Right common carotid artery plus branches (tissue), 1 donor: ENCODE data around the genes ZNF3, MCM7, GPC2 and PVRIG.

- PRO-cap: no peak
These were observed 9.2 kb upstream of the ZSCAN21 start for GRCh38 chr7:100040269-100040867.

DNA sequence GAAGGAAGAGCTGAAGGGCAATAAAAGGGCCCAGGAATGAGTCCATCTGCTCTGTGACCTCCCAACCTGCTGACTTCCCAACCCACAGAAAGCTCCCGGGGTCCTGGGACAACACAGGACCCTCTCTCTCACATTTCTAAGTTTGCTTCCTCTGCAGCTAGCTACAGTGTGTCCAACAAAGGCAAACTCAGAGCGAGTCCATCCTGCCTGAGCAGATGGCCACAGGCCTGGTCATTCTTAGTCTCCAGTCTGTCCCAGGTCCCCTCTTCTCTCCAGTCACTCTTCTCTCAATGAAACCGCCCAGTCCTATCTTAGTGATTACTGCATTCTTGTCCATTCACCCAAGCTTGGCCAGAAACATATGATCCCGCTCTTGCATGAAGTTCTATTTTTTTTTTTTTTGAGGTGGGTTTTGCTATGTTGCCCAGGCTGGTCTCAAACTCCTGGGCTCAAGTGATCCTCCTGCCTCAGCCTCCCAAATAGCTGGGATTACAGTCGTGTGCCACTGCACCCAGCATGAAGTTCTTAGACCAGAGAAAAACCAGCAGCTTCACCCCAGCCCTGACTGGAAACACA lies 5.8 kb downstream of the ZNF3 start:
- PRO-cap: no peak

DNA sequence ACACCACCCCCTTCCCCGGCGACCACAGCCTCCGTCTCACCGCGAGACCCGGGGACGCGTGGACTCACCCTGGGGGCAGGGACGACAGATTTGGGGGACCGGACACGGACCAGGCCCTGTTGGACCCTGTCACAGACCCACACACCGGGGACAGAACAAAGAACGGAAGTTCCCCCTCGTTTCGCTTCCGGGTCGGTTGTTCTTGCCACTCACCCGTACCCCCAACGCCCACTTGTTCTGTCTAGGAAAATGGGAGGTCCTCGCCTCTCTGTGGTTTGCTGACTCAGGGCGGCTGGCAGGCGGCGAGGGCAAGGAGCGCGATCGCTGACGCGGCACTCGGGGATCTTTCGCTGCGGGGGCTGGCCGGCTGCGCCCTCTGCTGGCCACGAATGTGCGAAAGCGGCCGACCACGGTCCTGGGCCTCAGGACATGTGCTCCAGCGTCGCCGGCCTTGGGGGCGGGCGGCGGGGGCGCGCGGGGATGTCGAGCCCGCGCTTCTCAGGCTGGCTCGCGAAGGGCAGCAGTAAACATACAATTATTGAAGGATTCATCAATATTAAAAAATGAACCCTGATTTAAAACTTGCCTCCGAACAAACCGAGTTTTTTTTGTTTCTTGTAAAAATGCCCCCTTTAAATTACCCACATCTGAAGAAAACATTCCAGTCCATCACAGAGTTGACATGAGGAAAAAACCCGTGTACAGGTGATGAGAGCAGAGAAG lies at the start of gene ZNF3:
TSS of gene ZNF3 (minus strand) at position 157 of the 723 bp plus-strand sequence.
- PRO-cap: bidirectional peak, plus-strand start at position 396 of the sequence, minus-strand start at position 152 of the sequence

GRCh38 chr7:100088214-100088802 lies 461 bp upstream of the COPS6 start:
- PRO-cap: no peak

DNA sequence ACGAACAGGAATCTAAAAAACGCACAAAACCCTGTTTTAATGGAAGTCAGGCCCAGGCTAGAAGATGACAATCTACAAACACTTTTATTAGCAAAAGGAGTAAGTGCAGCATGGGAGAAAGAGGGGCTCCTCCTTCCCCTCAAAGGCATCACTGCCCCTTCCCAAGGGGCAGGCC lies 3.8 kb downstream of the COPS6 start:
- PRO-cap: no peak

DNA sequence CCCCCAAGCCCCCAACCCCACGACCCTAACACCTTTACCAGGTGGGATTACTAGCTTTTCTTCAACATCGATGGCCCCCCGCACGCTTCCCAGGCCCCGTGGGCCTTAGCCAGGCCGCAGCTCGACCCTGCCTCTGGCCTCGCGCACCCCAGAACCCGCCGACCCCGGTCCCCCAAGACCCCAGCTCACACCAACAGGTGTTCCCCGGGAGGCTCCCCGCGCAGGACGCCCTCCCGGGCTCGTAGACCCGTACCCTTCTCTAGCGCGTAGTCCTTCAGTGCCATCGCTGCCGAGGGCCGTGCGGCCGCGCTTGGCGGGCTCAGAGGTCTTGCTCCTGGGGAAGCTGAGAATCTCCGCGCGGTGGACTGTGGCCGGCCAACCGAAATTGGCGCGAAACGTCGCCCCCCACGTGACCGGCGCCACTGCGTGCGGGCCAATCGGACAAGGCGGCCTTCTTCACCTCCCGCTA lies at the start of gene MCM7:
TSS of gene MCM7 (minus strand) at position 387 of the 469 bp plus-strand sequence.
- PRO-cap: bidirectional peak, plus-strand start outside the sequence, minus-strand start at position 387 of the sequence

- PRO-cap: unidirectional peak, minus-strand start at chr7:100177370
These were observed at the start of gene GPC2 for GRCh38 chr7:100176949-100178213. Gene GPC2 (minus strand): TSS chr7:100177381.

DNA sequence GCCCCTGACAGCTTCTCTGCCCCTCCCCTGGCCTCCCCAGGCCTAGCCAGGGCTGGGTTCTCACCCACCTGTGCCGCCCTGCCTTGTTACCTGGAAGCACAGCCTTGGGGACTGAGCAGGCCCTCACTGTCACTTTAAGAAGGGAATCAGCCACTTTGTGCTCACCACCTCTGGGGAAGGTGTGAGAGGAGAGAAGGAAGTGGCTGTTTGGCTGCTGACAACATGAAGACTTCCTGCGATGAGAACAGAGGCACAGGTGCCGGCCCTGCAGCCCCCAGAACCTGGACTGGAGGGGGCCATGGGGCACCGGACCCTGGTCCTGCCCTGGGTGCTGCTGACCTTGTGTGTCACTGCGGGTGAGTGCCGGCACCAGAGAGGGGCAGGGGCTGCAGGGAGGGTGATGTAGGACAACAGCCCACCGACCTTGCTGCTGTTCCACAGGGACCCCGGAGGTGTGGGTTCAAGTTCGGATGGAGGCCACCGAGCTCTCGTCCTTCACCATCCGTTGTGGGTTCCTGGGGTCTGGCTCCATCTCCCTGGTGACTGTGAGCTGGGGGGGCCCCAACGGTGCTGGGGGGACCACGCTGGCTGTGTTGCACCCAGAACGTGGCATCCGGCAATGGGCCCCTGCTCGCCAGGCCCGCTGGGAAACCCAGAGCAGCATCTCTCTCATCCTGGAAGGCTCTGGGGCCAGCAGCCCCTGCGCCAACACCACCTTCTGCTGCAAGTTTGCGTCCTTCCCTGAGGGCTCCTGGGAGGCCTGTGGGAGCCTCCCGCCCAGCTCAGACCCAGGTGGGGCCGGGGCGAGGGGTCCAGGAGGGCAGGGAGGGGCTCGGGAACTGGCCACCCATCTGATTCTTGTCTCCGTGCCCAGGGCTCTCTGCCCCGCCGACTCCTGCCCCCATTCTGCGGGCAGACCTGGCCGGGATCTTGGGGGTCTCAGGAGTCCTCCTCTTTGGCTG lies at the start of gene PVRIG:
TSS of gene PVRIG (plus strand) at position 277 of the 962 bp plus-strand sequence.
- PRO-cap: no peak

DNA sequence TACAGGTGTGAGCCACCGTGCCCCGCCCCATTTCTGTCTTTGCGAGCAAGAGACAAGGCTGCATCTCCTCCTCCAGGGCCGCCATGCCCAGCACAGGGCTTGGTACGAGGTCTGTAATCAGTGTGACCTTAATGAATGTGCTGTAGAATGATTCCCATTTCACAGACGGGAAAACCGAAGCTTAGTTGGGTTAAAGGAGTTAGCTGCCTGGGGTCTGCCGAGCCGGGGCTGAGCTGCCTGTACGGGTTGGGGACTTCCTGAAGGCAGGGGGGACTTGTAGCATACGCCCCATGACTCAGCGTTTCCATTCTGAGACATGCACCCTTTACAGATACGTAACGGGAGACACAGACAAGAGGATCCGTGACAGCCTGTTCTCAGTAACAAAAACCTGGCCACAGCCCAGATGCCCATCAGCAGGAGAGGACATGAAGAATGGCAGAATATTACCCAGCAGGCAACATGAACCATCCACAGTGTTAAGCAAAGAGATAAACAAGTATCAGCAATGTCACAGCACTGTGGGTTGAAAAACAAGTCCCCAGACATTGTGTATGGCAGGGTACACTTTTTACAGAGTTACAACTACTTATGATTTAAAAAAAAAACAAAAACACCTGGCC lies 23.7 kb downstream of the PVRIG start:
- PRO-cap: no peak

DNA sequence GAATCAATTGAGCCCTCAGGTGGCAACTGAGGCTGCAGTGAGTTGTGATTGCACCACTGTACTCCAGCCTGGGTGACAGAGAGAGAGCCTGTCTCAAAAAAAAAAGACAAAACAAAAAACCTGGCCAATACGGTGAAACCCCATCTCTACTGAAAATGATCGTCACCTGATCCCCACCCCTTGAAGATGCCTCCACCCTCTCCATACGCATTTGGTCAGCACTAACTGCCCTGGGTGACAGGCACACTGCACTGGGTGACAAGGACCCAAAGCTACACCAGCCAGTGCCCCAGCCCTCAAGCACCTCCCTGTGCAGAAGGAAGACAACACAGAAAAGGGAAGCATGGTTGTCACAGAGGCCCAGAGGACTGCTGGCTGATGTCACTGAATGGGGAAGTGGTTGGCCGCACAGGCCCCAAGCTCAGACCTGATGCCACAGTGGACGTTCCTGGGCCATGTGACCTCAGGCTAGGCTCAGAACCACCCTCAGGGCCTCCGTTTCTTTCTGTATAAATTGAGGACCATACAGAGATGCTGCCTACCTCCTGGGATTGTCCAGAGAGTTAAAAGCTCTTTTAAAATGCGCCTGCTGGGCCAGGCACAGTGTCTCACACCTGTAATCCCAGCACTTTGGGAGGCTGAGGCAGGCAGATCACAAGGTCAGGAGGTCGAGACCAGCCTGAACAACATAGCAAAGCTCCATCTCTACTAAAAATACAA lies 4.2 kb upstream of the PILRA start:
- PRO-cap: no peak

- PRO-cap: unidirectional peak, plus-strand start at chr7:100382669
These were observed 9.2 kb downstream of the PILRA start for GRCh38 chr7:100382441-100382843.

GRCh38 chr7:100397112-100398003 lies 24.1 kb downstream of the PILRA start:
- PRO-cap: no peak

- PRO-cap: no peak
These were observed 5.4 kb upstream of the SPACDR start for GRCh38 chr7:100469337-100469945.

DNA sequence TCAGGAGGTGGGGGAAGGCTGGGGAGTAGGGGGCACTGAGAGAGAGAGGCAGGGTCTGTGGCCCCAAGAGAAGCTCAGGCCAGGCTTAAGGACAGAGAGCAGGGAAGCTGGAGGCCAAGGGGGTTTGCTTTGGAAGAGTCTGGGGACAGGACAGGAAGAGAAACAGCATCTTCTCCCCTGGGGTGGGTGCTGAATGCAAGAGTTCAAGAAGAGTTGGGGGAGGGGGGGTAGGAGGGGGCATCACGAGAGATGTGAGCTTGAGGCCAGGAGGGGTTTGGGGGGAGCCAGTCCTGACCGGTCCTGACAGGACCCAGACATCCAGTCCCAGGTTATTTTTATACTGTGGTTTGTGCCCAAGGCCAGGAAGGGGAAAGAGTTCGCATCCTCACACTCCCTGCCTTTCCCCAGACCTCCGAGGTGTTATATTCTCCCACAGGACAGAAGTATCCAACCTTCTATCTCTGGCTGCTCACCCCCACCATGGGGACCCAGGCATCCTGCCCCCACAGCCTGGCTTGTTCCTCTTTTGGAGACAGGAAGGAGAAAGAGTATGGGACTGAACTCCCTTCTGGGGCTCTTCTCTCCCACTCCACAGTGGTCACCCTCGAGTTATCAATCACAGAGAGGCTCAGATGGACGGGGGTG lies 2.9 kb downstream of the TSC22D4 start:
- PRO-cap: no peak

DNA sequence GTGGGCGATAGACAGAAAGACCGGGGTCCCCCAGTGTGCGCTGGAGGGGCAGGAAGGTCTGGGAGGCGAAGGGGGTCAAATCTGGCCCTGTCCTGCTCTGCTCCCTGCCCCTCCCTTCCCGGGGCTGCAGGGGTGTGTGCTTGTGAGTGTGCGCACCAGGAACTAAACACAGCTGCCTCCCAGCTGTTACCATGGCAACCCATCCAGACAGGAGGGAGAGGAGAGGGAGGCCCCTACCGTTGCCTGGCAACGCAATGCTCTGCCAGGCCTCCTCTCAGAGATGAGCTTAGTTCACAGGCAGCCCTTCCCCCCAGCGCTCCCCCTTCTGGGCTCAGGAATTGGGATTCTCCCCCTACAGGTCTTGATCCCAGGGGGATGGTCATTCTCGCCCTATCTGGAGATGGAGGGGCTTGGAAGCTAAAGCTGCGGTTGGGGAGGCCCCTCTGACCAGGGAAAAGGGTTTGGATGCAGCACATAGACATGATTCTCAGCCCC lies 6.1 kb downstream of the NYAP1 start:
- PRO-cap: no peak

DNA sequence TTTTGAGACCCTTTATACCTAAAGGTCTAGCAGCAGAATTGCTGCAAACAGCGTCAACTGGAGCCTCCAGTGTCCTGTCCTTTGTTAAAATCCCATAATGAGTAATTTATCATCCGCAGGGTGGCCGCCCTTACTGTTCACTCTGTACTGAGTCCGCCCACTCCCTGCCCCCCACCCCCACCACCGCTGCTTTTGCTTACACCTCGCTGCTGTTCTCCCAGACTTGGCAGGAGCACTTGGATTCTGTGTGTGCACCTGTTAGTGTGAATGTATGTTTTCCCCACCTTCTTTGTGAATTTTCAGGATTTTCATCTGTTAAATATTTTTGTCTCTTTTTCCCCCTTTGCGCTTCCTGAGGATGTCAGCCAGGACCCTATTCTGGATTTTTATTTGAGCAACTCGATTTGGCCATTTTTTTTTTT lies 8.0 kb downstream of the AGFG2 start:
- PRO-cap: no peak

- PRO-cap: no peak
These were observed 16.6 kb downstream of the AGFG2 start for GRCh38 chr7:100555541-100556114.

DNA sequence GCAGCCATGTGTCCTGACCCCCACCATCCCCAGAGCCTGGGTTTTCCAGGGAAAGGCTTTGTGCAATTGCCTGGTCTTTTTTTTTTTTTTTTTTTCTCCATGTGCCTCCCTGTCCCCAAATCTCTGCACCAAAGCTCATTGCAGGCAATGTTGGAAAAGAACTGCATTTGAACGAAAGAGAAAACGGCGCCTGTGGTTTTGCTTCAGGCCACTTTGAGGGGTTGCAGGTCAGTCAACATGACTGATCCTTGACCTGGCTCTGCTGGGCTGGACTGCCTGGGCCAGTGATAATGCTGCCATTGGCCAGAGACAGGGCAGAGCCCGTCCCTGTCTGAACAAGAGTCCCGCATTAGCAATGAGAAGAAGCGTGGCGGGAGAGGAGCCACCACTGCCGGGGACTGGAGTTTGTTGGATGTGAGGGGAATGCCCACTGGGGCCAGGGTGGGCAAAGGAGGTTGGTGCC lies 7.9 kb downstream of the SAP25 start:
- PRO-cap: no peak

- PRO-cap: no peak
These were observed 786 bp downstream of the SAP25 start for GRCh38 chr7:100572930-100573298.

GRCh38 chr7:100575607-100576102 lies 2.0 kb upstream of the SAP25 start:
- PRO-cap: no peak